AG04449 (cell line): ENCODE data around the genes CBR4 and AADAT.

- RRBS = no CpG with 5 or more reads among the region's 5 CpGs
These were observed 119.3 kb downstream of the CBR4 start for GRCh38 chr4:168890673-168891292.

DNA sequence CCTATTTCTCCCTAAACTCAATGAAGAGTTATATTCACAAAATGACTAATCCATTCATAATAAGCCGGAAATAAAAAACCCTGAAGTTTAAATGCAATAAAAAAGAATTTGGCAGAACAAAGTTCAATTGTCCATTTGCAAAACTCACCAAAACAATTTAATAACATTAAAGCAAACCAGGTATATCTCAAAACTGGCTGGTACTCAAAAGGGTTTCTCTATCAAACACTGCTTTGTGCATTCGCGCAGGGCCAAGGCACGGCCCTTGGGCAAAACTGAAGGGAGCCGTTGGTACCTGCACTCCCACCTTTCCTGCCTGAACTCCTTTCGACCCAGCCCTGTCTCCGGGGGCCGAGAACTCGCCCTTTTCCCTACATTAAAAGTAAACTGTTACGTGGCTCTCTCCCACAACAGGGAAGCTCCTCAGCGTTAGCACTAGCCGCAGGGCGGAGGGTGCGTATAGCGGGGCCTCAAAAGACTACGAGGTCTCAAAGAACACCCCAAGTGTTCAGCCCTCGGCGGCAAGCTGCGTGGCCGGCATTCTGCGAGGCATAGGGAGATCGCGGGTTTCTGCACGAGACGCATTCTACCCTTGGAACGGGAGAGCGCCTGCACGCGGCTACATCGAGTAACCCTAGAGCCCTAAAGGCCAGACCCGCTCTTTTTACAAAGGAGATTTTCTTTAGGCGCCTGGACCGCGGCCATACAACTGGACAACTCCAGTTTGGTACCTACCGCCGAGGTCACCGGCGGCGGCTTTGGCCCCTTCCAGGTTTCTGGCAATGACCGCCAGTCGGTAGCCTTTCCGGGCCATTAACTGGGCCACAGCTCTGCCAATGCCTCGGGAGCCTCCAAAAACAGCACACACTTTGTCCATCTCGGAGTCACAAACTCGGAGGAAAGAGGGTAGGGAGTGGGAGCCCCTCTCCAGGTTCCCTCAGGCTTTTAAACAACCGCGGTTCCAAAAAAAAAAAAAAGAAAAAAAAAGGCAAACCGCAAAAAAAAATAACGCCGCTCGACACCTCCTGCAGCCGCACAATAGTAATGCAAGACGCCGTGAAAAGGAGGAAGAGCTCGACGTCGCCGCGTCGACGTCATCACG, at the start of gene CBR4:
CBR4 (minus strand) TSS at position 1,043 of the 1,102 bp plus-strand sequence.
- RRBS = 3% methylated on average over 6 of the region's 62 CpGs

DNA sequence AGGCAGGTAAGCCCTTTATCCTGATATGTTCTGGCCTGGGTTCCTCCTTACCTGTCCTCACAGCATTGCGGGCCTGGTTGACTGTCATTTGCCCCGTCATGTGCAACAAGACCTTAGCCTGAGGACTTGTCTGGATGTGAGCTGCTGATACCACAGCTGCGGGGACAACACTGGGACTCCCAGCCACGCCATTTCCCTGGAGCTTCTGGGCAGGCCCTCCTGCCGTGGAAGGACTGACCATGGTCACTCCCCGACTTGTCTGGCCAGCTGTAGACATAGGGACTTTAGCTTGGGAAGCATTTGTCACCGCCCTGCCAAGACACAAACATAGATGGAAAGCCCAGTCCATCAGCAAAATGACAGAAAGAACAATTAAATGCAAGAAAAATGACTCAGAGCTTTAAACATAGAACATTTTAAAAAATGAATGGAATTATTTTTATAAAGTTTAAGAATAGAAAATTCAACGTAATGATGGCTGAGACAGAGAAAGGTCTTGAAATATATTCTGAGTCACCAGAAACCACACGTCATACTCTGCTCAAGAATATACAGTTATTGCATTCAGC, 107.5 kb upstream of the CBR4 start:
- RRBS = no CpG with 5 or more reads among the region's 9 CpGs

- RRBS = no CpG with 5 or more reads among the region's 4 CpGs
These were observed 118.8 kb upstream of the CBR4 start for GRCh38 chr4:169128739-169129461.

GRCh38 chr4:169233857-169234600, 36.7 kb downstream of the SH3RF1 start:
- RRBS = no CpG with 5 or more reads among the region's 7 CpGs

- RRBS = no CpG with 5 or more reads among the region's 3 CpGs
These were observed 50.7 kb downstream of the NEK1 start for GRCh38 chr4:169561266-169562445.

GRCh38 chr4:169580741-169581408, 31.5 kb downstream of the NEK1 start:
- RRBS = no CpG with 5 or more reads among the region's 4 CpGs

DNA sequence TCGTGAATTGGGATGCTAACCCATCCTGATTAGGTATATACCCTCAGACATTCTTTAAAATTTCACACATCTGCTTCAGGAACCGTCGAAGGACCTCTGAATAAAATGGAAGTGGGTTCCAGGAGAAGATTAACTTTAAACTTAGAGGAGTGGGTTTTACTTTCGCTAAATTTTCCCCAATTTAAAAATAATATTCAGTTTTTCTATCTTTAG, 717 bp downstream of the CLCN3 start:
- RRBS = no CpG with 5 or more reads among the region's 4 CpGs

DNA sequence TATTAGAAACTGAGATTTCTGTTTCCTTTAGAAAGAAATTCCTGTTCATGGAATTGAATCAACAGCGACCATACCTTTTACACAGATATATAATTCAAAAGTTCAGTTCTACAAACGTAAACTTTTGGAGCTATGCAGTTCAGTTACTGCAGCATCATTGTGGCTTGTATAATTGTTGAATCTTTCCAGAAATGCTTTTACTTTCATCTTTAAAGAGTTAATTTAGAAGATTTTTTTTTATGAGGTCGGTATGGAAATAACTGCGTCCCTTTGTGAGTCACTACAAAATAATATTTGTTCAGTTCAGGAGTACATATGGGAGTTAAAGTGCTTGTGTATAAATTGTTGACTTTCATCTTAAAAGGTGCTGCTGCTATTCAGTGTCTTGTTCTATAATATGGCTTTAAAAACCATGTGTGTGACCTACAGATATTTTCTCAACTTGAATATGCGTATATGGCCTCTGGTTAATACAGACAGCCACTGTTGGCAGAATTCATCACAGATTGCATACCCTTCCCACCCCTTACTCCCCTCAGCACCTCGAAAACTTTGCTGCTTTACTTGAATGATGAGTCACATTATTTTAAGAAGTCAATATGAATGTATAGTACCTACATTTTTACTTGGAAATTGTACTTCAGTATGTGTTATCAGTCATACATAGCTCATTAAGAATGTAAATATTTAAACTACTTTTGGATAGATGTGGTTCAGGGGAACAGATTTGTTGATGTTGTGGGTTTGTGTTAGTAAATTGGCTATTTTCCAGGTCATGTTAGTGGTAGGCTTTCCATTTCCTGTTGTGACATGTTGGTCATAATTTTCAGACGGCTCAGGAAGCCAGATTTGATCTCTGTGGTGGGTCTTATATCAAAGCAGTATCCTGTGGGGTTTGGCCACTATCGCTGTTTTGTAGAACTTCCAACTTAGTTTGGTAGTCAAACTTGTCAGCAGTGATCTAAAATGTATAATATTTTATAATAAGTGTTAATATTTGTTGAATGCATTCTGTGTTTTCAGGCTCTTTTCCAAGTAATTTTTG, 1.5 kb downstream of the CLCN3 start:
- RRBS = no CpG with 5 or more reads among the region's 8 CpGs

DNA sequence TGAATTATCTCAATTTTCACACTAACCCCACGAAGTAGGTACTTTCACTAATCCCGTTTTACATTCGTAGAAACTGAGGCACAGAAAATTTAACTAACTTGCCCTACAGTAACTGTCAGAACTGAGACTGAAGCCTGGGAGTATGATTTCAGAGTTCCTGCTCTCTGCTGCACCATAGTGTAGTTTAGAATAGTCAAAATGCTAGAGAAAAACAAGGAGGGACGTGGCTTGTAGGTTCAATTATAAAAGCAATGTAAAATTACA, 2.2 kb downstream of the CLCN3 start:
- RRBS = no CpG with 5 or more reads among the region's 4 CpGs

- RRBS = 2% methylated on average over 40 of the region's 90 CpGs
These were observed at the start of gene AADAT for GRCh38 chr4:170089655-170090503. TSS of gene AADAT (minus strand) at chr4:170089956.

DNA sequence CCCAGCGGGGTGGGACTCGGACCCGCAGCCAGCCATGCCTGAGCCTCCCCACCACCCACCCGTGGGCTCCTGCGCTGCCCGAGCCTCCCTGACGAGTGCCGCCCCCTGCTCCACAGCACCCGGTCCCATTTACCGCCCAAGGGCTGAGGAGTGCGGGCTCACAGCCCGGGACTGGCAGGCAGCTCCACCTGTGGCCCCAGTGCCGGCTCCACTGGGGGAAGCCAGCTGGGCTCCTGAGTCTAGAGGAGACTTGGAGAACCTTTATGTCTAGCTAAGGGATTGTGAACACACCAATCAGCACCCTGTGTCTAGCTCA, 1.7 kb upstream of the AADAT start:
- RRBS = no CpG with 5 or more reads among the region's 13 CpGs

DNA sequence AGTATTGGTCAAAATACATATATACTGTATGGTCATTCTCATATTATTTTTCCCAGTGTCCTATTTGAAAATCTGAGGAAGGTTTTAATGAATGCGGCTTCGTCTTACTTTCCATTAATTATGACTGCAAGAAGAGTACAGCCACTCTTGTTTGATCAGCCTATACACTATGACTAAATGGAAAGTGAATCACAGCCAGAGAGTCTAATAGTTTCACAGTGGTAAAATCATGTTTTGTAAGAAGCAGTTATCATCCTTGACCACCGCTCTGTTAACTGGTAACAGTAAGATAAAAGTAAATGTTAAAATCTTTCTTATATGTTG, 13.1 kb downstream of the GALNT7 start:
- RRBS = no CpG with 5 or more reads among the region's 3 CpGs

DNA sequence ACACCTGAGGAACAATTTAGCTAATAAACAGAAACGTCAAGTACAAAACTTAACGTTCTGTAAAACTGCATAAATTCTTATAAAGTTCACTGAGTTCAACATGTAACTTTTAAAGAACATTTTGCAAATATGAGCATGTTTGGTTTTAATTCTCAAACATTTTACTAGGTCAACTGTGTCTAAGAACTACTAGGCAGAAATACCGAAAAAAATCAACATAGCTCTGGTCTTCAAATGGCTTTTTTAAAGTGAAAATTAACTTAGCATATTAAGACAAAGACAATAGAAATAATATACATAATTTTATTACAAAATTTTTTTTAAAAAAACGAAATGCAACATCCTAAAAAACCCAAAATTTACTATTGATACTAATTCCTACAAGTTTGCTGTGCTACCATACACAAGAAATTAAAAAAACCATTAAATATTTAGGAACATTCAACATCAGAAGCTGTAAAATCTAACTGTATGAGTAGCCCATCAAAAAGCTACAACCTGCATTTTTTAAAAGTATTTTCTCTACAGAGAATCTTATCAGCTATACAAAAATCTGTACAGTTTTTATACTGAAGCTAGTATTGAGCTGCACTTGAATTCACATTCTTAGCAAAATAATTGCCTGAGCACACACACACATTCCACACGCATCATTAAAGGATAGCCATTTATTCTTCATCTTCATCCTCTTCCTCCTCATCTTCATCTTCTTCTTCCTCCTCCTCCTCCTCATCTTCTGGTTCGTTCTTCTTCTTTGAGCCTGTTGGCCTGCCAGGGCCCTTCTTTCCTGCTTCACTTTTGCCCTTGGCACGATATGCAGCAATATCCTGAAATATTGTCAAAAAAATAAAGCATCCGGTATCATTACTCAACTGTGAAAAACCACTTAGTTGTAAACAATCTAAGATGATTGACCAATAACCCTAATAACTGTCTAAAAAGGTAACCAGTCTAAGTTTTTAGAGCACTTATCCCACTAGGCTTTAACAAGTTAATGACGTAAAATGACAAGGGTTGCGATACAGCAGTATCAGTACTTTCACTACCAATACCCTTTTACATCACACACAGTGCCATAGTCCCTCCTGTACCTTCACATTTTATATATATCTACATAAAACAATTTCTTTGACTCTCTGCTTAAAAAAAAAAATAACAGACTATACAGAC, 2.4 kb downstream of the HMGB2 start:
- RRBS = no CpG with 5 or more reads among the region's 10 CpGs

DNA sequence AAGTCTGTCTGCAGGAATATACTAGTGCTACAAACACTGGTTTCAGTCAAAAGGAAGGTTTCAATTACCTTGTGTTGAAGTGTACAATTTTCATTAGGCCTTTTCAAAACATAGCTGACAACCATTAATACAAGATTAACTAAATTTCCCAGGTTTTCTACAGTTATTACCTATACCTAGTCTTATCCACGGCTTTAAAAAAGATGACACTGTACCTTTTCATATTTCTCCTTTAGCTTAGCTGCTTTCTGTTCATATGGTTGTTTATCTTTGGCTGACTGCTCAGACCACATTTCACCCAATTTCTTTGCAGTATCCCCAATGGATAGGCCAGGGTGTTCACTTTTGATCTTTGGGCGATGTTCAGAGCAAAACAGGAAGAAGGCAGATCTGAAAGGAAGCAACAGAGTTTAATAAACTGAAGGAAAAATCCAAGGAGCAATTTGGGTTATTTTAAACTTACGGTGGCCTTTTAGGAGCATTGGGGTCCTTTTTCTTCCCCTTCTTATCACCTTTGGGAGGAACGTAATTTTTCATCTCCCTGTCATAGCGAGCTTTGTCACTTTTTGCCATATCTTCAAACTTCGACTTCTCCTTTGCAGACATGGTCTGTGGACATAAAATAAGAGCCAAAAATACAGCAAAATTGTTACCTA, 1.4 kb downstream of the HMGB2 start:
- RRBS = no CpG with 5 or more reads among the region's 6 CpGs

DNA sequence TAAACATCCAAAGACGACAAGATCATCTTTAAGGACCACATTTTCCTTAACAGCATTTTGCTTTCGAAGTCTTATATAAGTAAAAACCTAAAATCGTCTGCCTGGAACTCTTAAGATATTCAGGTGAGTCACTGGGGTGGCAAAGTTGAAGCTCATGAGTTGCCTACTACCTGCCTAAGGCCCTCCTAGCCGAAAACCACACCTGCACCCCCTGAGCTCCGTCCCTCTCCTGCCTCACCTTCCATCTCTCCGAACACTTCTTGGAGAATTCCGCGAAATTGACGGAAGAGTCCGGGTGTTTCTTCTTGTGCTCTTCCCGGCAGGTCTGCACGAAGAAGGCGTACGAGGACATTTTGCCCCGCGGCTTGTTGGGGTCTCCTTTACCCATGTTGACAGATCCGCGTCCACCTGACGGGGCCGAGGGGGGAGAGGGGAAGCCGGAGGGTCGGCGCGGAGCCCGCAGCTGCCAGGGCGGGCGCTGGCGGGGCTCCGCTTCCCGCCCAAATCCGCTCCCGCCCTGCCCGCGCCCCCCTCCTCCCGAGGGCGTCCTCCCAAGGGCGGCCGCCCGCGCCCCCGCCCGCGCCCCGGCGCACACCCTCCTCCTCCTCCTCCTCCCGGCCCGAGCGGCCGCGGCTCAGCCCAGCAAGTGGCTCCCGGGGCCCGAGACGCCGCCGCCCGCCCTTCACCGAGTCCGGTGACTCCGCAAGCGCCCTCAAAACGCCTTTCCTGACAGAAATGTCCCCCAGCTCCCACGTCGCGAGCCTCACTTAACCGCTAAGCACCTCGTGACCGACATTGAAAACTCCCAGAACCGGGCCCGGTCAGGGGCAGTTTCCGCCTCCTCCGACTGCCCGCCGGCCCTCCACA, 663 bp downstream of the HMGB2 start:
- RRBS = 2% methylated on average over 17 of the region's 73 CpGs

- RRBS = no CpG with 5 or more reads among the region's 31 CpGs
These were observed 4.8 kb downstream of the HAND2 start for GRCh38 chr4:173525192-173525745.

GRCh38 chr4:173532415-173532605, 2.3 kb upstream of the HAND2 start:
- RRBS = no CpG with 5 or more reads among the region's 1 CpG

GRCh38 chr4:173990694-173991219, 292.7 kb downstream of the FBXO8 start:
- RRBS = no CpG with 5 or more reads among the region's 11 CpGs